Hematopoietic multipotent progenitor cell (in vitro differentiated cells): ENCODE results near the gene URAD.

DNA sequence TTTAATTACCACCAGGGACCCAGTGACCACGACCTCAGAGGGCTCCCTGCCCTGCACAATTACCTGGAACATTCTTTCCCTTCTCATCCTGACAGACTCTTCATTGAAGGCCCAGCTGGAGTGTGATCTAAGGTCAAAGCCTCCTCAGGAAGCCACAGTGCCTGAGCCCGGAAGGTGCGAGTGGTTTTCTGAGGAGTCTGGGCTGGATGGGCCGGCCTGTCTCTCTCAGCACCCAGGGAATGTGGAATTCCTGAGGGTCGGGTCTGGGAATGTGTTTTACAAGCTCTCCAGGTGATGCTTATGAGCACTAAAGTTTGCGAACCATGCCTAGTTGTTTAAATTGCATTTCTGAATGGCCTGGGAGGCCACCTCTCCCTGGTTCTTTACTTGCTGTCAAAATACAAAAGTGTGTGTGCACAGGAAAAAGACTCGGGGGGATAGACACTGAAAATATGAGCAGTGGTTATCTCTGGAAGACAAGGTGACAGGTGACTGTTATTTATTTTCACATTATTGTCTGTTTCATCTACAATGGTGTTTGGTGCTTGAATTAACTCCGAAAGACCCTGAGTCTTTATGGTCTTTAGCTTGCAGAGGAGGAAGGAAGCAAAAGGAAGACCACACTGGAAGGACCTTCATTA lies 193.0 kb downstream of the USP12 start:
- CAGE, long polyA plus RNA: no peak

GRCh38 chr13:27125659-27126281 lies 45.8 kb downstream of the USP12 start:
- CAGE, long polyA plus RNA: no peak

- CAGE, long polyA plus RNA: no peak
Observed at GRCh38 chr13:27161799-27162363, 9.7 kb downstream of the USP12 start.

DNA sequence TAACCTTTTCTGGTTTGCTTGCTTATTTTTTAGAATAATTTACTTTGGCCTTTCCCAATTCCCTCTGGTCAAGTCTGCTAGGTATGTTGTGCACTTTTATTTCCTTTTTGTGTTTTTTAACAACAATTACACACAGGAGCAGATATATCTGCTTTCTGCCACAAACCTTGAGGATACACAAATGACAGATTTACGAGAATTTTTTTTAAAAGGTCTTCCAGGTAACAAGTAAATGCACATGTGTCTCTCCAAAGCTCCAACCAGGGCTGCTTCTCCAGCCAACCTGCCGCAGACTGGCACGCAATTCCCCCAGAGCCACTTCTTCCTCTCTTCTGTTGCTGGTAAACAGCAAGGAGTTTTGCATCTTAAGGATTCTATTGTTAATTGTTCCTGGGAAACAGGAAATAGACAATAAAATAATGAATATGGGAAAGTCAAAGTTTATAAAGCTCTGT lies 6.6 kb upstream of the USP12 start:
- CAGE, long polyA plus RNA: no peak

DNA sequence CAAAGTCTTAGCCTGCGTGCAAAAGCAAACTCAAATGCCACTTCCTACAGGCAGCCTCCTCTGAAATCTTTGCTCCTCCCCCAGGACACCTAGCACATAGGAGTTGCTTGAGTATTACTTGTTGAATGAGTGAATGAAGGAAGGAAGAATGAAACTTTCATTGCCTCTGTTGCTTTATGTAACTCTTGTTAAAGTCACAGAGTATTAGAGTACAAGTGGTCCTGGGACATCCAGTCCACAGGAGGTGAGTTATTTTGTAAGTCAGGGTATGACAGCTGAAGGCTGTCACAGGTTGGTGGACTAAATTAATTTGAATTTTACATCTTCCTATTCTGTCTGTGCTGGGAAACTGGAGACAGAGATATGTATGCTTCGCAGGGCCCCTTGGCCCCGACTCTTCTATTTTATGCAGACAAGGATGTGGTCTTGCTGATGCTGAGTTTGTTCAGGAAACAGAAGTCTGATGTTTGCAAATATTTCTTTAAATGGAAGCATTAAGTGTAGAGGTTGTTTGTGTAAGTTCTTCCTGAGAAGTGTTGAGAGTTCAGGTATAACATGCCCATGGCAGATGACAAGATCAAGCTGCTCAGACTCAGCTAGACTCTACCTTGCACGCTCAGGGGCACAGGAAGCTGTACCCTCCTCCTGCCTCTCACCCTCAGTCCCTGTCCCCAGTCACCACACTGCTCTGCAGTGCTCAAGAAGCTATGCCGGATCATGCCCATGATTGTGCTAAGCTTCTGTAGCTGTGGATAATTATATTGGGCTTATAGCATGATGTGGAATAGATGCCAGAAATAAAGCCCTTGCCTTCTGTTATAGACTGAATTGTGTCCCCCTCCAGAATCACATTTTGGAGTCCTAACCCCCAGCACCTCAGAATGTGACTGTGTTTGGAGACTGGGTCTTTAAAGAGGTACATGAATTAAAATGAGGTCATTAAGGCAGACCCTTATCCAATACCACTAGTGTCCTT lies 23.4 kb downstream of the RASL11A start:
- CAGE, long polyA plus RNA: no peak

GRCh38 chr13:27299051-27299304 lies 28.3 kb downstream of the RASL11A start:
- CAGE, long polyA plus RNA: no peak

DNA sequence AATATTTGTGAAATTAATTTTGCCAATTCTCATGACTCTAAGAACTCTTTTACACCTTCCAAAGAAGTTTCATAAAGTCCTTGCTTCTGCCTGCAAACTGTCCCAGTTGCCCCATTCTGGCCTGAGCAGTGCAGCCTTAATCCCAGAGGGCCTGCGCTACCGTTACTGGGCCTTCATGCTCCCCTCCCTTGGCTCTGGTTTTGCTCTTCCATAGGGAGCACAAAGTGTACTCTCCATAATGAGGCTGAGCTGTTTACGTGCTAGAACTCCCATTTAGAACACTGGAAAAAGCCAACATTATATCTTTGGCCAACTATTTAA lies 2.1 kb downstream of the MTIF3 start:
- CAGE, long polyA plus RNA: no peak

GRCh38 chr13:27450786-27451730 lies 694 bp upstream of the MTIF3 start:
- CAGE, long polyA plus RNA: no peak

DNA sequence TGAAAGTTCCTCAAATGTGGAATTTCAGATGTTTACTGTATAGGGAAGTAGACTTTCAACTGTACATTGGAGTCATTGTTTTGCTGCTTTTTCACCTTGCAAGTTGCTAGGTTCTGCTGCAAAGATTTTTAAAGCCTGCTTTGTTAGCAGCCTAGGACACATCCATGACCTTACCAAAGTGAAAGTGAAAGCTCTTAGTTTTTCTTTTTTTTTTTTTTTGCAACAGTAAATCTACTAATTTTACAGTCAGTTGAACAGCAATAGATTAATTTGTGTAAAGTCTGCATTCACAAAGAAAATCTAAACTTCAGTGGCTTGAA lies 4.9 kb upstream of the MTIF3 start:
- CAGE, long polyA plus RNA: no peak

- CAGE, long polyA plus RNA: no peak
Observed at GRCh38 chr13:27561377-27562124, 58.8 kb downstream of the LNX2 start.

DNA sequence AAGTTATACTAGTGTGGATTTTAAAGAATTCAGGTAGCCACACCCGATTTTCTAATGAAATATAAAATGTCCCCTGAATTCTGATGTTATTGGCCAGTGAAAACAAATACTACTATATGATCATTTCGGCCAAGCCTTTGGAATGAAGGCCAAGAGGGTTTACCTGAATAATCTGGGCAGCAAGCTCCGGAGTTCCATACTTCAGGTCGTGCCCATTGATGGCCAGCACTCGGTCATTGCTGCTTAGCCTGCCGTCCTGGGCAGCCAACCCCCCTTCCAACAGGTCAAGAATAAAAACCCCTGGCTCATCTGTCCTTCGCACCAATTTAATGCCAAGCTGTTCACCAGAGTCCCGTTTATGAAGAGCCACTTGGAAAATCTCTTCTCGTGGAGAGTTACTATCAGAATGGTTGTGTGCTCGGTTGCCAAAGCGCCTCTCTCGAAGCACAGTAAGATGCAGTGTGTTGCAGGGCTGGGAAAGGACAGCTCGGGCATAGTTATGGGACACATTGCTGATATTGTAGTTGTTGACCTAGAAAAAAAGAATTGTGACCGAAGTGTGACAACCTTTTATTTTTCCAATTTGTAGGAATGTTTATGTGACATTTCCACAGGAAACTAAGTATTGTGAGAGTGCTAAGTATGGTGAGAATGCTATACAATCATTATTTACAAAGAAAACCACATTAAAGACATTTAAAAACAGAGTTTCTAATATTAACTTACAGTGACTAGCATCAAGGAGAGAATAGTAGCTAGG lies 57.9 kb downstream of the LNX2 start:
- CAGE, long polyA plus RNA: no peak

DNA sequence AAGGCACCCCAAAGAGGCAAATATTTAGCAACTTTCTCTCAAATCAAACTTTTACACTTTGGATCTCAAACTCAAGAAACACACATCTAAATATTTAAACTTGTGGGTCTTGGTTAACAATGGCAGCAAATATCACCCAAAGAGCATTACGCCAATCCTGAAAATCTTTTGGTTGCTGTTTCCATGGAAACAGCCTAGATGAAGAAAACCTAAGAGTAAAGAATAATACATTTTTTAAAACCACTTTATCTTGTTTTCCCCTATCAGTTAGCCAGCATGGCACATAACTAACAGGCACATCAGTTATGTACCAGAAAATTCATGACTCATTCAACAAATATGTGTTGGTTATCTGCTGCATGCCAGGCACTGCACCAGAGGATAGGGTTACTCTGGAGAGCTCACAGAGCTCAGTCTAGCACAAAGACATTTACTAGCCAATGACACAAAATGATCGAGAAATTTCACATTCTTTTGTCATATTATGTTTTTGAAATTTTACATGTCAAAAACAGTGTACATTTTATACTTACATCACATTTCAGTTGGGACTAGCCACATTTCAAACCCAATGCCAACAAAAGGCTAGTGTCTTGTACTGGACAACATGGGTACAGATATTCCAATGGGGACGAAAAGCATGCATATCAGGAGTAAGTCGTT lies 20.4 kb downstream of the LNX2 start:
- CAGE, long polyA plus RNA: no peak

DNA sequence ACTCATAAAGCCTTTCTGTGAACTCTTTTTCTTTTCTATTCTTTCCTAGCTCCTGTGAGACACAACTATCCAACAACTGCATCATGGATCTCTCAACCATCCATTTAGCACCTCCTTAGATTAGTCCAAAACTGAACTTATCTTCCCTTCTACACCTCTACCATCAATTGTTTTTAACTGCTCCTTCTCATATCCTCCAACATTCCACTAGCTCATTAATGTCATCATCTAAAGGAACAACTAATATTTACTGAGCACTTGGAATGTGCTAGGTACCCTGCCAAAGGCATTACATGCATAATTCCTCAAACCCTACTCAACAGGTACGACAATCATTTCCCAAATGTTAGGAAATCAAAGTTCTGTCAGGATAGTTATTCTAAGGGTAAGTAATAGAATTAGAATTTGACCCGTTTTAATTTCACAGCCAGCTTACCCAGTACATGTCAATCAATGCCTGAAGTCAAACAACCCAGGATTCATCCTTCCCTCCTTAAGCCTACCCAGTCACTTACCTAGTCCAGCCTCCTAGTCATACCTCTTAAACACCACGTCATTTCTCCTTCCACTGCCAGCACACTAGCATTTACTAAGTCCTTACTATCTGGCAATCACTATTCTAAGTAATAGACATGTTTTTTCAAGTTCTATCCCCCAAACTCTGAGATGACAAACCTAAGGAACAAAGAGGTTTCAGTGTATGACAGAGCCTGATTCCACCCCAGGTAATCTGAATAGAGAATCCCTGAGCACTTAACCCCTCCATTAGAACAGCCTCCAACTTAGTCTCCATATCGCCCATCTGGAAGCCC lies 2.4 kb downstream of the LNX2 start:
- CAGE, long polyA plus RNA: no peak

GRCh38 chr13:27618983-27619618 lies 1.2 kb downstream of the LNX2 start:
- CAGE, long polyA plus RNA: no peak

- CAGE, long polyA plus RNA: no peak
Observed at GRCh38 chr13:27851082-27852186, 59.2 kb downstream of the GSX1 start.

GRCh38 chr13:27957038-27957306 lies 12.1 kb downstream of the CDX2 start:
- CAGE, long polyA plus RNA: no peak

DNA sequence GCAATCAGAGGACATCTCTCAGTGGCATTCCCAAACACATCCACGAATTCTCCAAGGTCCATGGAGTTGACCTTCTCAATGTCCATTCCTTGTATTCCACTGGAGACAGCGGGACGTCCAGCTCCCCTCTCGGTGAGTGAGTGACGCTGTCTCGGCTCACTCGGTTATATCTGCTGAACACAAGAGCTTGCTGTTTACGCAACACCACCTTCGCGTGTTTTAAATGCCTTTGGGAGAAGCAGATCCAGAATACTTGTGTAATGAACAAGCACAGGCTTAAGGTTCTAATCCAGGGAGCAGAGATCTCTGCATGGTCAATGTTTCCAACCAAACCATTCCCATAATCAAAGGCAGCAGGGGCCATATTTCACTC lies at the start of gene URAD:
Gene URAD, minus strand, starts transcription at position 142 of the 373 bp plus-strand sequence.
- CAGE, long polyA plus RNA: no peak

GRCh38 chr13:28138023-28138298 lies 384 bp upstream of the PAN3 start:
- CAGE, long polyA plus RNA: no peak

- CAGE, long polyA plus RNA: no peak
Observed at GRCh38 chr13:28140162-28140554, 1.8 kb downstream of the PAN3 start.

GRCh38 chr13:28160146-28160446 lies 21.8 kb downstream of the PAN3 start:
- CAGE, long polyA plus RNA: no peak